UCH-1 (cell line): ENCODE measurements around a stretch of chr3.

GRCh38 chr3:12897295-12897884, 56.0 kb upstream of the RPL32 start:
- RRBS, result no CpG with 5 or more reads among the region's 9 CpGs

GRCh38 chr3:12908263-12908841, 67.0 kb upstream of the RPL32 start:
- RRBS, result 97% methylated on average over 6 of the region's 22 CpGs

DNA sequence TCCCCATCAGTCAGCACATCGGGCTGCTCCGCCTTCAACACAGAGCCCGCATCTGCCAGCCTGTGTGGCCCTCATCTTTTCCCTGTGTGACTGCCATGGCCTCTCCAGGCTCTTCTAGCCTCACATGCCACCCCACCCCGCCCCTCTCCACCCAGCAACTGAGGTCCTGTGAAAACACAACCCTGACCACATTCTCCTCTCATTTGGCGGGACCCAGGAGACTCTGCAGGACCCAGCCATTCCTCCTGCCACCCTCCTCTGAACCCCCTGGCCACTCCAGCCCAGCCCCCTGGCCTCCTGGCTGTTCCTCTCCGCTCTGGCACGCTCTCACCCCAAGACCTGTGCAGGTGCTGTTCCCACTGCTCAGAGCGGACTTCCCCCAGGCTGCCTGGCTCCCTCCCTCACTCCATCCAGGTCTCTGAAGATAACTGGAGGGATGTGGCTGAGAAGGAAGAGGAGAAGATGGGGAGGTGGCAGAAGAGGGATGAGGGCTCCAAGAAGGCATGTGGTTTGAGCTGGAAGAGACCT, 111.1 kb upstream of the RPL32 start:
- RRBS, result no CpG with 5 or more reads among the region's 8 CpGs

DNA sequence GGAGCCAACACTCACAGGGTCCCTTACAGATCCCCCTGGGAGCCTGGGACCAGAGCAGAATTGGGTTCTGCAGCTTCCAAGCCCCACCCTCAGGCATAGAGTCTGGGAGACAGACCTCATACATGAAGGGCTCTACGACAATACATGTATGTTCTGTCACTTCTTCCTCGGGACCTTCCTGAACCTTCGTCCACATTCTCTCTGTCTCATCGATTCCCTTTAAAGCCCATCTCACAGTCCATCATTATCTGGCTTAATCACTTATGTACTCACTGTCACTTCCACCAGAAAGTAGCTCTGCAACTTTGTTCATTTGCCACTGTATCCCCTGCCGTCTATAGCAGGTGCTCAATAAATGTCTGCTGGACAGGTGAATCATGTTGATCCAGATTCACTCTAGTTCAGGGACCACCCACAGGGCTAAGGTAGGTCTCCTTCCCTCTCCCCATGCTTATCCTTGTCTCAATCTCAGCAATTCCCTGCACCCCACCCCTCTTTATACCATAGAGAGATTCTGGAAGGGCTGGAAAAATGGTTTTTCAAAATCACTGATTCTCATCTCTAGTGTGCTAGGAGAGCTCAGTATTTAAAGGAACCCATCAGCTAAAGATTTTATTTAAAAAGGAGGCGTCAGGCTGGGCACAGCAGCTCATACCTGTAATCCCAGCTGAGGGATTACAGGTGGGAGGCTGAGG, 96.7 kb downstream of the IQSEC1 start:
- RRBS, result no CpG with 5 or more reads among the region's 6 CpGs

DNA sequence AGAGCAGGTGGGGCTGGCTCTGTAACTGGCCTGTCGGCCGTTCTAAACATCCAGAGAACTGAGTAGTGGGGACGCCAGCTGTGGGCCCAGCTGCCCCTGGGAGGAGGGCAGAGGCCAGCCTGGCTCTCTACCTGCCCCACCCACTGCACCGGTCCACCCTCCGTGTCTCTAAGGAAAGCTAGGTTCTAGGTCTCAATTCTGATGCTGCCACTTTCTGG, 66.0 kb downstream of the IQSEC1 start:
- RRBS, result no CpG with 5 or more reads among the region's 5 CpGs

- RRBS, result no CpG with 5 or more reads among the region's 9 CpGs
Measured at GRCh38 chr3:13069446-13070065, 3.7 kb downstream of the IQSEC1 start.

DNA sequence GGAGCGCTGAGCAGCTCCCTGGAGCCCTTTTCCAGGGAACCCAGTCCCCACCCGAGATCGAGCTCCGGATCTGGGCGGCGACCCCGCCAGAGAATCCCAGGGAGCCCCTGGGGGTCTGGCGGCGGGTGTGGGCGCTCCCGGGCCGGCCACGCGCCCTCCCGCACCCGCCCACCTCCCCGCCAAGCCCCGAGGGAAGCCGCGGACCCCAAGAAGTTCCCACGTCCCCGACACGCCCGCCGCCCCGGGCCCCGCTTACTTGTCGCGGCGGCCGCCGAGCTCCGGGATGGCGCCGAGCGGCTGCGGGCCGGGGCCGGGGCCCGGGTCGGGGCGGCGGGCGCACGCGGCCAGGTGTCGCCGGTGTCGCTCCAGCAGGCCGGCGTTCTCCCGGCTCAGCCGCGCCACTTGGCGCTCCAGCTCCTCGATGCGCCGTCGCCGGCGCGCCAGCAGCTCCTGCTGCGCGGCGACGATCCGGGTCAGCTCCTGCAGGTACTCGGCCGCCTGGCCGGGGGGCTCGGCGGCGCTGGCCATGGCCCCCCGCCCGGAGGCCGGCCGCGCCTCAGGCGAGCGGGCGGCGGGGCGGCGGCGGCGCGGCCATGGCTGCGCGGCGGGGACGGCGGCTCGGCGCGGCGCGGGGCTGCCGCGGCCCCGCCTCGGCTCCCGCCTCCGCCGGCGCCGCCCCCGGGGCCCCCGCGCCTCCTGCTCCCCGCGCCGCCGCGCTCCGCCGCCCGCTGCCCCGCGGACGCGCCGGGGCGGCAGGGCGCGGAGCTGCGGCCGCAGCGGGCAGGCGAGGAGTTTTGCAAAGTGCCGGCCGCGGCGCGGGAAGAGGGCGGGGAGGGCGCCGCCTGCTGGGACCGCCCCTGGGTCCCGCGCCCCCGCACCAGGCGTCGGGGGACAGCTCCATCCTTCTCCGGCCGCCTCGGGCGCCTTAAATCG, 137.4 kb downstream of the NUP210 start:
- RRBS, result 4% methylated on average over 74 of the region's 148 CpGs

DNA sequence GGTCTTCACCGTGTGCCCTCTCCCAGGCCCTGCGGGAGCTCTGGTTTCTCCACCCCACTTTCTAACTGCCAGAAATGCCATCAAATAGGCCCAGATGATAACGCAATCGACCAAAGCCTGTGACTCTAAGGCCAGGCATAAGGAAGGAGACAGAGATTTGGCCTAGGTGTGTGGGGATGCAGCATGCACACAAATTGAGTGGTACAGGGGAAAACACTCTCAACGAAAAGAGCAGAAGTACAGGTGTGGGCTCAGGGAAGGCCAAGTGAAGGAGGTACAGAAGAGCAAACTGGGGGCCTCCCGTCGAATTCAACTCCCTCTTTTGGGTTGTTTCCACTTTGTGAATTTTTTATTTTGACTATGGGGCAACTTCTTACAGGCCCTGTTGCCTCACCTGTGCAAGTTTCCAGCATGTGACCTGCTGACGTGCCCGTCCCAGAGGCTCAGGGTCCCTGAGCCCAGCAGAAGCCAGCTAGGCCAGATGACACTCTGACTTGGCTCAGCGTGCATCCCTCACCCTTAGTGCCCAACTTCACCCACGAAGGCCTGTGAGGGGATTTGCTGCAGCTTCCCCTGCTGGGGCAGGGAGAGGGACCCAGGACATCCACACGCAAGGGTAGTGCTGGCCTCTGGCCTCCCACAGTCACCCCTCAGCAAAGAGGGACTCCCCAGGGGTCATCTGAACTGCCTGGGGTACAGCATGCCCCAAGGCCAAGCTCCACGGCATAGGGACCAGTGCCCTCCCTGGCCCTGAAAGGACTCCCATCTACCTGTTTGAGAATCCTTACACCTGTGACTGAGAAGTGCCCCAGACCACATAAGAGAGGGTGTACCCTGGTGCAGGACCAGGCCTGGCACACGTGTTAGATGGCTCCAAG, 4.5 kb downstream of the NUP210 start:
- RRBS, result no CpG with 5 or more reads among the region's 14 CpGs

DNA sequence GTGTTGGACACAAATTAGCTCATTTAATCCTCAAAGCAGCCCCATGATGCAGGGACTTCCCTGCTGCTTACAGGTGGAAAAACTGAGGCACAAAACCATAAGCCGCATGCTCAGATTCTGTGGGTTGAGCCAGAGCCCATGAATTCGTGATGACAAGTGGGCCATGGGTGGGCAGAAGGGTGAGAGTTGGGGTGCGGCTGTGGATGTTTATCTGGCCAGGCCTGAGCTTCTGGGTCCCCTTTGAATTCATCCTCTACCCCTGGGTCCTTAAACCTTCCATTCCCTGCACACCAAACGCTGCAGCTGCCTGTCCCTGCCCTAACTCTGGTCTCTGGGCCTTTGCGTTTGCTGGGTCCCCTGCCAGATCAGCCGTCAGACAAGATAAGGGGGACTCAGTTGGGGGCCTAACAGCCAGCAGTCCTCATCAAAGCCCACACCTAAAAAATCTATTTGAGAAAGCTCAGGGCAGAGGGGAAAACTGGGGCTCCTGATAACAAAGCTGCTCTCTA, 26.3 kb downstream of the FBLN2 start:
- RRBS, result no CpG with 5 or more reads among the region's 6 CpGs

DNA sequence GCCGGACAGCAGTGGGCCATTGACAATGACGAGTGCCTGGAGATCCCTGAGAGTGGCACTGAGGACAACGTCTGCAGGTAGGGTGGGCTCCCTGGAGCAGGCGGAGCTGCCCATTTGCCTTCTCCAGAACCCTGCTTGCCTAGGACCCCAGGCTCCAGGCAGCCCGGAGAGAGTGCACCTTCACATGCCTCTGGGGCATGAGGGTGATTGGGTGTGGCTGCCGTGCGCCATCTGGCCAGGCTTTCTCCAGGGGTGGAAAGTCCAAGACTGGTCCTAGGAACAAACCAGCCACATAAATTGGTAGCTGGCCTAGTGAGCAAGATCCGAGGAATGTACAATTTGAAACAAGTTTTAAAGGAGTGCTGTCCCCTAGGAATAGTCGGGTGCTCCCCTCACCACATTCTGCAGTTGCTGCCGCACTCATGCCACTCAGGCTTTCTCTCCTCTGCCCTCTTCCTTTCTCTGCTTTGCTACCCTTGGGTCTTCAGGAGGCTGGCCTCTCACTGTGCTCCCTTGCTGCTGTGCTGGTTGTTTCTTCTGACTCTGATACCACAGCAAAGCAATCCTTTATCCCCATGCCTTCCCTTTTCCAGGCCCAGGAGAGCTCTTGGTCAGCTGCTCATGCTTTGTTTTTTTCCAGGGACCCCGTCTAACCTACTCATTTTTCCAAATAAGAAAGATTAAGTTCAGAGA, 59.3 kb downstream of the FBLN2 start:
- RRBS, result no CpG with 5 or more reads among the region's 11 CpGs

DNA sequence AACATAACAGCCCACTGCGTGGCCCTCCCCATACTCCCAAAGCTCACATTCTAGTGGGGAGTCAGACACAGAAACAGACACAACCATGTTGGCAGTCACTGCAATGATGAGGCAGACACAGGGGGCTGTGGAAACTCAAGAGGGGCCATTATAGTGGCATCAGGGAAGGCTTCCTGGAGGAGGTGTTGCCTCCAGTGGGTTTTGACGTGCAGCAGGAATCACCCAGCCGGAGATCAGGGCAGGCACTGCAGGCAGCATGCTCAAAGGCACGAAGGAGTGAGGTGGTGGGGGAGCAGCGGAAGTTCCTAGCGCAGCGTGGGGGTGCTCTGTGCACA, 101.2 kb downstream of the FBLN2 start:
- RRBS, result no CpG with 5 or more reads among the region's 7 CpGs

DNA sequence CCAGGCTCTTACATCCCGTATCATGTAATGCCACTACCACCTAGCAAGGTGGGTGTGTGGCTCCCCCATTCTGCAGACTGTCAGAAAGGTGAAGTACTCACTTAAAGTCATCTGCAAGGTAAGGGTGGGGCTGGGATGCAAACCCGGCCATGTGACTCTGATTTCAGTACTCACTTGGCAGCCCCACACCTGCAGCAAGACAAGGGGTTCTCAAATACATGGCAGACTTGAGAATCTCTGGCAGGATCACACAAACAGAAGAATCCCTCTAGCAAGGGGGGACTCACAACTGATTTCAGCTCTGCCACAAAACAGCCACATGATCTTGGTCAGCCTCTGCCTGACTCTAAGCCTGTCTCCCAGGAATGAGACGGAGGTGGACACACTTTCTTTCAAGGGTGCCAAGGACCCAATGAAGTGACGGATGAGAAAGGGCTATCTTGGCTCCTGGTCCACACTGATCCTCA, 12.7 kb downstream of the WNT7A start:
- RRBS, result no CpG with 5 or more reads among the region's 4 CpGs

DNA sequence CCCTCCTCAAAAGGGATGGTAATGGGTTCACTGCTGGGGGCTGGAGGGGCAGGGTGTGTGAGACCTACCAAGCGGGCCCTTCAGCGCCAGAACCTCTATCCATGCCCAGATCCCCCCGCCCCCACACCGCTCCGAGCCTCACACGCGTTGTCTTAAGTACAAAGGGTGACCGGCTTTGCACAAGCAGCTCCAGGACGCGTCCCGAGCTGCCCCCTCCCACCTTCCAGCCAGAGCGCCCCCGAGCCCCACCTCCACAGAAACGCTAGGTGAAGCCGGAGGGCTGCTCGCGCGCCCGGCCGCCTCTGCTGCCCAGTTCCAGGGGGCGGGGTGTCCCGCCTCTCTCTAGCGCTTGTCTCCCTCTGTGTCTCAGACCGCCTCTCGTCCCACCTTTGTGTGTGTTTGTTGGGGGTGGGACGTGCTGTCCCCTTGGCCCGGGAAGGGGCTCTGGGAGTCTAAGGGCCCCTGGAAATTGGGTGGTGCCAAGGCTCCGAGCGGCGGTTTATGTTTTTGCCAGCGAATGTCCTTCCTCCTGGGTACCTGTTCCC, 1.1 kb downstream of the WNT7A start:
- RRBS, result 13% methylated on average over 3 of the region's 31 CpGs

- RRBS, result no CpG with 5 or more reads among the region's 3 CpGs
Measured at GRCh38 chr3:14020590-14021017, 104.1 kb downstream of the CHCHD4 start.

GRCh38 chr3:14130129-14130599, 5.3 kb downstream of the TMEM43 start:
- RRBS, result no CpG with 5 or more reads among the region's 5 CpGs

GRCh38 chr3:14242919-14243761, 64.5 kb downstream of the LSM3 start:
- RRBS, result no CpG with 5 or more reads among the region's 11 CpGs

- RRBS, result no CpG with 5 or more reads among the region's 8 CpGs
Measured at GRCh38 chr3:14272806-14273573, 94.4 kb downstream of the LSM3 start.

DNA sequence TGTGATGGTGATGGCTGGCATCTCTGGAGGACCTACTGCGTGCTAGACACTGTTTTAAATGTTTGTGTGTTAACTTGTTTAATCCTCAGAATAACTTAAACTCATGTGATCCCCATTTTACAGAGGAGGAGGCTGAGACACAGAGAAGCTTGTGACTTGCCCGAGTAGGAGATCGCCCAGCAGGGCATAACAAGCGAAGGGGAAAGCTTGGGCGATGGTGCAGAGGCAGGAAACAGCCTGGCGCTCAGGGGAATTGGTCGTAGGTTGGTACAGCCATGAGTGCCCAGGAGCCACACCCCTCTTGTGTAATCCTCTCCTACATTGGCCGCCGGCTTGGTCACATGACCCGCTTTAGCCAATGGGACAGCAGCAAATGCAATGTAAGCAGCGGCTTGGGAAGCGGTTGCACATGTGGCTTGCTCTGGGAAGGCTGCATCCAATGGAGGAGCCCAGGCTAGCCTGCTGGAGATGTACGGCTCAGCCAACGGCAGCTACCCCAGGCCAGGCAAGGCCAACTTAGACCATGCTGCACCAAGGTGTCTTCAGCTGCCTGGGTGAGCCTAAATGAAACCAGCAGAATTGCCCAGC, 50.4 kb upstream of the SLC6A6 start:
- RRBS, result no CpG with 5 or more reads among the region's 14 CpGs

GRCh38 chr3:14403940-14404609, 1.7 kb downstream of the SLC6A6 start:
- RRBS, result 8% methylated on average over 1 of the region's 9 CpGs

- RRBS, result no CpG with 5 or more reads among the region's 16 CpGs
Measured at GRCh38 chr3:14424634-14425130, 22.3 kb downstream of the SLC6A6 start.